H1 (cell line): ENCODE measurements around a stretch of chr18.

GRCh38 chr18:74588882-74589467 lies 8.7 kb upstream of the ZNF407 start:
- RRBS, result no CpG with 5 or more reads among the region's 8 CpGs
CAGE:
- cytosol, long polyA plus RNA, result no peak
- long polyA plus RNA, result no peak
- nucleus, long polyA plus RNA, result no peak

GRCh38 chr18:74905204-74905592 lies 303.7 kb downstream of the PTGR3 start:
- RRBS, result no CpG with 5 or more reads among the region's 14 CpGs
CAGE:
- cytosol, long polyA plus RNA, result no peak
- long polyA plus RNA, result no peak
- nucleus, long polyA plus RNA, result no peak

DNA sequence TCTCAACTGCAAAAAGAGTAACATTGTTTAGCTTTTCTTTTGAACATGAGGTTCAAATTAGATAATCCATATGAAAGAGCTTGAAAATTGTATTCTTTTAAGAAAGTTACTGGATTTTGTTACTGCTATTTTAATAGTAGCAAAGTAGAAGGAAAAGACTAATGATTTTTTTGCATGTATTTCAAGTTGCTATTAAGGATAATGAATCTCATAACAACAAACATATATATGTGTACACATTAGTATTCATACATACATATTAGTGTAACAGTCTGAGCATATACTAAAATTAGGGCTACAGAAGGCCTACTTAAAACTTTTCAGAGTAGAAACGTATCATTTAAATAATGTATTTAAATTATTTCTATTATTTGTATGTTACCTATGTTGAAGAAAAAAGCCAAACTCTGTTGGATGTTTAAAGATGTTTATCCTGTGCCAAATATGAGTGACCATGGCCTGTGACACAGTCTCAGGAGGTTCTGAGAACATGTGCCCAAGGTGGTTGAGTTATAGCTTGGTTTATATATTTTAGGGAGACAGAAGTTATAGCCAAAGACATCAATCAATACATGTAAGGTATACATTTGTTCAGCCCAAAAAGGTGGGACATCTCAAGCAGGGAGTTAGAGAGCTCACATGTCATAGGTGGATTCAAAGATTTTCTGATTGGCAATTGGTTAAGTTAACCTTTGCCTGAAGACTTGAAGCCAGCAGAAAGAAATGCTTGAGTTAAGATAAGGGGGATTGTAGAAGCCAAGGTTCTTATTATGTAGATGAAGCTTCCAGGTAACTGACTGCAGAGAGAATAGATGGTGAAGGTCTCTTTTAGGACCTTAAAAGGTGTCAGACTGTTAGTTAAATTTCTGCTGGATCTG lies 281.1 kb downstream of the PTGR3 start:
- RRBS, result no CpG with 5 or more reads among the region's 1 CpG
CAGE:
- cytosol, long polyA plus RNA, result no peak
- long polyA plus RNA, result no peak
- nucleus, long polyA plus RNA, result no peak

- RRBS, result no CpG with 5 or more reads among the region's 8 CpGs
CAGE:
- cytosol, long polyA plus RNA, result no peak
- long polyA plus RNA, result no peak
- nucleus, long polyA plus RNA, result no peak
These were observed 225.7 kb downstream of the PTGR3 start for GRCh38 chr18:74983060-74983758.

DNA sequence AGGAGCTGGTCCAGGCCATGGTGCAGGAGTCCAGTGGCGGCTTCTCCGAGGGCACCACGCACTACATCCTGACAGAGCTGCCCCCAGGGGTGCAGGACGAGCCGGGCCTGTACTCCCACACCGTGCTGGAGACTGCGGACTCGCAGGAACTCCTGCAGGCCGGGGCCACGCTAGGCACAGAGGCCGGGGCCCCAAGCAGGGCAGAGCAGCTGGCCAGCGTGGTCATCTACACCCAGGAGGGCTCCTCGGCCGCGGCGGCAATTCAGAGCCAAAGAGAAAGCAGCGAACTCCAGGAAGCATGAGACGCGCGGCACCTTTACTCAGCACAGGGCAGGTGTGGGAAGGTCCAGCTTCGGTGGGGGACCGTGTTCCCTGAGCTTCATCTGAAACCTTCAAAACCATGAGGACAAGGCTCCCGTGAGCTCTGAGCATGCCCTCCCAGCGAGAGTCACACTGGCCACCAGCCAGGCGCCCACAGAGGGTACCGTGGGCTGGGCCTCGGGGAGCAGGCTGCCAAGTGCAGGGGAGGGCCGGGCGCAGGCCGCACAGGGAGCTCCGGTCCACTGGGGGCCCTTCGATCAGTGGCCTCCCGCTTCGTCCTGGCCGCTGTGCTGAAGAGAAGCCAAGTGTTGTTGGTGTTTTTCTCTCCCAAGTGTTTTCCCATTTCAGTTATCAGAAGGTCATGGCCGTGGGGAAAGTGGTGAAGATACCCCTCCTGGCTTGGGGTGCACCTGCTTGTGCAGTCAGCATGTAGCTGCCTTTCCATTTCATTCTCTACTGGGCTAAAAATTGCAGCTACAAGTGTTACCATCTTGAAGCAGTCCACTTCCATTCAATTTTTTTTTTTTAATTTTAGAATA lies 144.5 kb downstream of the PTGR3 start:
- RRBS, result 96% methylated on average over 5 of the region's 36 CpGs
CAGE:
- cytosol, long polyA plus RNA, result no peak
- long polyA plus RNA, result no peak
- nucleus, long polyA plus RNA, result no peak

DNA sequence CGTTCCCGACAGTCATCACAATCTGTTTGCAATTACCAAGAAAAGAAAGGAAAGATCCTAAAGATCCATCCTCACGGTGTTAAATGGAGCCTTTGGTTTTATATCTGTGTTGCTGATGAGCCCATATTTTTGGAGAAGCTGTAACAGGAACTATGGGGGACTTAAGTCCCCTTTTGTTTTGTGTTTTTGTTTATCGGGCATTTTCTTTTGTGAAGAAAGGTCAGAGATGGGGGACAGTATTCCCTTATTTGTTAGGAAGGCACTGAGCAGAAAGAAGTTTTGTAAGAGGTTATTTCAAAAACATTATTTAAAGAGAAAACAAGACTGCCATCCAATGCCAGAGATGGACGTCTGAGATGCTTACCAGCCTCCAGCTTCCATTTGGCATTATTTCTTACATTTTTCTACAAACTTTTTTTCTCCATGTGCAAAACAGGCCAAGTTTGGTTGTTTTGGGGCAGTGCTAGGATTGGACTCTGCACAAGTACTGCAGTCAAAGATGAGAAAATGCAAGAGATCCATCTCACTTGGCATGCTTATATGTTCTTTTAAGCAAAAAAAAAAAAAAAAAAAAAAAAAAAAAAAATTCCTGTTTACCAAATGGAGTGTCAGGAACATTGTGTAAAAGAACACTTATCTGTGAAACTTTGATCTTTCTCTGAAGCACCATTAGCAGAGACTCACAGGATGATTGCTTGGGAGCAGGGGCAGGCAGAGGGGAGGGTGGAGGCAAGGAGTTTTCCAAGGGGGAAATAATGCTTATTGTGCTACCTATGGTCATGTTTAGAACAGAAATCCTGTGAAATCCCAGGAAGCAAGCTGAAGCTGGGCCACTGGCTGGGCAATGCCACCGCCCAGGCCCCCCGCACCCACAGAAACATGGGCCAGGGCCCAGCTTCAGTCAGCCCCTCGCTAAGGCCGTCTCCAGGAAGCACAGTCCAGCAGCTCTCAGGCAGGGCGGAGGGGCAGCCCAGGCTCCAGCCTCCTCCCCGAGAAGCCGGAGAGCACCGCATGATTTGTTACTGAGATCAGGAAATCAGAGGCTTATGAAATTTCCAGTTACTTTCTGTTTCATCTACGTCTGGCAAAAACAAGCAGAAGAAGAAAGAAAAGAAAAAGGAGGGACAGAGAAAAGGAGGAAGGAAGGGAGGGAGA lies 229.6 kb downstream of the ZNF516 start:
- RRBS, result no CpG with 5 or more reads among the region's 14 CpGs
CAGE:
- cytosol, long polyA plus RNA, result no peak
- long polyA plus RNA, result no peak
- nucleus, long polyA plus RNA, result no peak

DNA sequence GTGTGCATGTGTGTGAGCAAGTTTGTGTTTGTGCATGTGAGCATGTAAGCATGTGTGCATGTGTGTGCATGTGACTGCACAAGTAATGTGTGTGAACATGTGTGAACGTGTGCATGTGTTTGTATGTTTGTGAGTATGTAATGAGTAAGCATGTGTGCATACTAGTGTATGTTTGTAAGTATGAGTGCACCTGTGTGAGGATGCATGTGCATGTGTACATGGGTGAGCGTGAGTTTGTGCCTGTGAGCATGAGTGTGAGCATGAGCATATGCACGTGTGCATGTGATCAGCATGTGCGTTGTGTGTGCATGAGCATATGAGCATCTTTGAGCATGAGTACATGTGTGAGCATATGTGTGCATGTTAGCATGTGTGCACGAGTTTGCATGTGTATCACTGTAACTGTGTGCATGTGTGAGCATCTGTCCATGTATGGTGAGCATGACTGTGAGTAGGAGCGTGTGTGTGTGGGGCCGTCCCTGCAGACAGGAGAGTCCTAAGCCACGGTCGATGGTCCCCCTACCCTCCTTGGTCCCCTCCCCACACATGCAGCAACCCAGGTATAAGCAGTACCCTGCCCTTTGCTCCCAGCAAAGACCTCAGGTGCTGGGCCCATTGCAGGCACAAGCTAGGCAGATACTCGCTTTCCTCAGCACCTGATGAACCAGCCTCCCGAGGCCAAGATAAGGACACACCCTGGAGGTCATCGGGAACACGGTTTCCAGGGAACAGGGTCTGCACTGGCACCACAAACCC lies 90.4 kb downstream of the ZNF516 start:
- RRBS, result no CpG with 5 or more reads among the region's 13 CpGs
CAGE:
- cytosol, long polyA plus RNA, result no peak
- long polyA plus RNA, result no peak
- nucleus, long polyA plus RNA, result no peak

DNA sequence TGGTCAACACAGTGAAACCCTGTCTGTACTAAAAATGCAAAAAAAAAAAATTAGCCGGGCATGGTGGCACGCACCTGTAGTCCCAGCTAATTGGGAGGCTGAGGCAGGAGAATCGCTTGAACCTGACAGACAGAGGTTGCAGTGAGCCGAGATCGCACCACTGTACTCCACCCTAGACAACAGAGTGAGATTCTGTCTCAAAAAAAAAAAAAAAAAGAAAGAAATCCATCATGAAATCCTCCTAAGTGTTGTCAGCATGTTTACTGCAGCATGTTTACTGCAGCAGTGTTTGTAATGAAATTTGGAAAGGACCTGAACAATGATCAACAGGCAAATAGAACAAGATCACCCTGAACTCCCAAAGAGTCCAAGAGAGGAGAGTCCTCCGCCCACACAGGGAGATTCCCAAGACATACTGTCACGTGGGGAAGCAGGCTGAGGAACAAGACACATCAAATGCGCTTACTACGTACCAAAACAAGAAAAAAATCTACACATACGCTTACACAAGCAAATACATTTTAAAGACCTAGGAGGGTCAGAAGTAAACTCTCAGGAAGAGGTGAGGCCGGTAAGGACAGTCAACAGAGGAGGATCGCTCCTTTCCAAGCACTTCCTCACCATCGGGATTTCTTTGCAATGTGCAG lies 66.7 kb downstream of the ZNF516 start:
- RRBS, result no CpG with 5 or more reads among the region's 13 CpGs
CAGE:
- cytosol, long polyA plus RNA, result no peak
- long polyA plus RNA, result no peak
- nucleus, long polyA plus RNA, result no peak

- RRBS, result no CpG with 5 or more reads among the region's 25 CpGs
CAGE:
- cytosol, long polyA plus RNA, result no peak
- long polyA plus RNA, result no peak
- nucleus, long polyA plus RNA, result no peak
These were observed 11.6 kb downstream of the ZNF516 start for GRCh38 chr18:76483096-76484135.

DNA sequence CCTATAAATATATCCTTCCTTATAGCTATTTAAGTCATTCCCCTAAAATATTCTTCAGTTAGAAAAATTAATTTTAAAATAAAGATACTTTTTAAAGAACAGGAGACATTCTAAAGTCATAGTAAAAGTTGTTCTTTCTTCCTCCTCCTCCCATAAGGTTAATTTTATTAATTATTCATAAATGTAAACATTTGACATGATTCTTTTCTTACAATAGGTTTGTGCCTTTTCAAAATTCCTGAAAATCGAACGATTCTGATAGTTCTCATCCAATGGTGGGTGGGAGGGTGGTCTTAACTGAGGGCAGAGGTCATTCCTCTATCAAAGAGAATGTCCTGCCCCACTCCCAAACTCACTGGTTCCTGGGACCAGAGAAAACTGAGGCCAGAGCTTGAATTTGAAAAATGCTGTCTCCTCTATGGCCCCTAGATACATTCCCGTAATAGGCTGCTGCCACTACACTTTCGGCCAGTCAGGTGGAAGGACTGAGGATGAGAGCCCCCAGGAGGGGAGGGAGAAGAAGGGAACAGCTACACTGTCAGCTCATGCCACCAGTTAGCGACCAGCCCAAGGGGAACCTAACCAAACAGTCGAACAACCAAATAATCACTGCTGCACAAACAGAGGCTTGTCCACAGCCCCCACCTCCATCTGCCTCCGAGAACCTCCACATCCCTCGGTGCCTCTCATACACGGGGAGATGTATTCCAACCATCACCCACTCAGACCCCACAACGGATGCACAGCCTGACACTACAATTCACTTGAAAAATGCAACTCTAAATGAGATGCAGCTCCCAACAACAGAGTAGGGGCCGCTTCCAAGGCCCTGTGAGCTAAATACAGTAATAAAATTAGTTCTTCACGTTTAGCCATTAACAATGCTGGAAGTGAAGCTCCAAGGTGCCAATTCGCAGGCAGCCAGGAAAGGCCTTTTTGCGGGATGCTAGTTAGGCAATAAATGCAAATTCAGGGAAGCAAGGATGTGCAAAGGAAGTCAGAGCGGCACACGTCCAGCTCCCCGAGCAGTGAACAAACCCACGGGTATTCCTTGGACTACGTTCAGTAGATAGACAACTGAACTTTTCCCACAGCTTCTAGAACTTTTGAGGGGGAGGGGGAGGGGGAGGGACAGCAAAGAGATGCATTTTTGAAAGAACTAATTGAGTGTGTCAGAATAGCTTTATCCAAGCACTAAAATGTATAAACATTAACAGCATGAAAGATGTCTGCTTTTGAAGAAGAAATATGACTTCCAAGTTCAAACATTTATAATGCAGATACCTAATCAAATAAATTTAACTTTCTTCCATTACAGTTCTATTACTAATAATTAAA lies 7.2 kb downstream of the ZNF516 start:
- RRBS, result no CpG with 5 or more reads among the region's 19 CpGs
CAGE:
- cytosol, long polyA plus RNA, result no peak
- long polyA plus RNA, result no peak
- nucleus, long polyA plus RNA, result no peak

GRCh38 chr18:76679810-76680647 lies 142.3 kb upstream of the ZNF236 start:
- RRBS, result no CpG with 5 or more reads among the region's 12 CpGs
CAGE:
- cytosol, long polyA plus RNA, result no peak
- long polyA plus RNA, result no peak
- nucleus, long polyA plus RNA, result no peak

DNA sequence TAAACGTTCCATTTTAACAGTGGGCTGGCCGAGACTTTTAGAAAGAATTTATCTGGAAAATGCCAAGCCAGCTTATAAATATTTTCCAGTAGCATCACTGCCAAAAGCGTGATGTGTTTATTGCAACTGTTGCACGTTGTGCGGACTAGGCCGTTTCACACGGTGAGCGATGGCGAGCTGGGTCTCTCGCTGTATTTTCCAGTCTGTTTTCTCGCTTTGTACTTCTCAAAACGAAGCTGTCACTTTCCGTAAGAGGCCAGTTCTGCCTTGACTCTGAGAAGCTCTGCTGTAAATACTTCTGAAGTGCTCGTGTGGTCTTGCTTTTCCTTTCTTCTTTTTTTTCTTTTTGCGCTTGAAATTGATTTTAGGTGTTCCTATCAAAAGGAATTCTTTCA lies 65.0 kb upstream of the ZNF236 start:
- RRBS, result no CpG with 5 or more reads among the region's 15 CpGs
CAGE:
- cytosol, long polyA plus RNA, result no peak
- long polyA plus RNA, result no peak
- nucleus, long polyA plus RNA, result no peak

DNA sequence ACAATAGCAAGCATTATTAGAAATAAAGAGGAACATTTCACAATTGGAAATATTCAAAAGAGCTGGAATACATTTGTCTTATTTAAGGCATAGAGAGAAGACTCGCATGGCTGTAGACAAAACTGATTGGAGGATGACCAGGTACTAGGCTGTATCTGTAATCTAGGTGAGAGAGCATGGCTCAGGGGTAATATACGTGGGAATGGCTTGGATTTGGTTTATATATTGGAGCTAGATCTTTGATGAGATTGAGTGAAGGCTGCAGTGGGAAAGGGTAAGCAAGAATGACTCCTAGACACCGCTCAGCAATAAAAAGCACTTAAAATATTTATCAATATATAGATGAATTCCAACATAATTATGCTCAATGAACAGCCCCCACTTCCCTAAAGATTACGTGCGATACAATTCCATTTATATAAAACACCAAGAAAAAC lies 1.4 kb upstream of the ZNF236 start:
- RRBS, result no CpG with 5 or more reads among the region's 5 CpGs
CAGE:
- cytosol, long polyA plus RNA, result no peak
- long polyA plus RNA, result no peak
- nucleus, long polyA plus RNA, result no peak

- RRBS, result 3% methylated on average over 22 of the region's 58 CpGs
CAGE:
- cytosol, long polyA plus RNA, result no peak
- long polyA plus RNA, result no peak
- nucleus, long polyA plus RNA, result no peak
These were observed 674 bp downstream of the ZNF236 start for GRCh38 chr18:76822943-76823519.

DNA sequence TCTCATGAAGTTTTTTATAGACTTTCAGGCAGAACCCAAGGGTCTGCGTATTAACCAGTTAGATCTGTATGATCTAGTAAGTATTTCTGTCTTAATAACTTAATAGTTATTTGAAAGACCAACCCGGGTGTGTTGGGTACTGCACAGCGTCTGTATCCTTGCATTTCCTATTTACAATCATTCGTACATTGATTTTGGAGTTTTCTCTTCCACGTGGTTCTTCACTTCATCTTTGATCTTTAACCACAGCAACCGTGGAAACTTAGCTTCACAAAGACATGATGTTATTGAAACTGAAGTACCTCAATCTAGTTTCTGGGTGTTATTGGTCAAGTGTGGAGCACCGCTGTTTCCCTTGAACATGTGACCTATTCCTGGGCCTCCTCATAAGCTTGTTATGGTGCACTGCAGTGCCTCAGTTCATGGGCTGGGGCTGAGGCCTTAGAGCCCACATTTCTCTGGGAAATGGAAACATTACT lies 37.0 kb downstream of the ZNF236 start:
- RRBS, result no CpG with 5 or more reads among the region's 7 CpGs
CAGE:
- cytosol, long polyA plus RNA, result no peak
- long polyA plus RNA, result no peak
- nucleus, long polyA plus RNA, result no peak

GRCh38 chr18:76875256-76875884 lies 53.0 kb downstream of the ZNF236 start:
- RRBS, result no CpG with 5 or more reads among the region's 12 CpGs
CAGE:
- cytosol, long polyA plus RNA, result no peak
- long polyA plus RNA, result no peak
- nucleus, long polyA plus RNA, result no peak

- RRBS, result no CpG with 5 or more reads among the region's 16 CpGs
CAGE:
- cytosol, long polyA plus RNA, result no peak
- long polyA plus RNA, result no peak
- nucleus, long polyA plus RNA, result no peak
These were observed 154.7 kb downstream of the ZNF236 start for GRCh38 chr18:76976911-76977700.

- RRBS, result no CpG with 5 or more reads among the region's 3 CpGs
CAGE:
- cytosol, long polyA plus RNA, result no peak
- long polyA plus RNA, result no peak
- nucleus, long polyA plus RNA, result no peak
These were observed 119.8 kb downstream of the MBP start for GRCh38 chr18:77012792-77013124.

DNA sequence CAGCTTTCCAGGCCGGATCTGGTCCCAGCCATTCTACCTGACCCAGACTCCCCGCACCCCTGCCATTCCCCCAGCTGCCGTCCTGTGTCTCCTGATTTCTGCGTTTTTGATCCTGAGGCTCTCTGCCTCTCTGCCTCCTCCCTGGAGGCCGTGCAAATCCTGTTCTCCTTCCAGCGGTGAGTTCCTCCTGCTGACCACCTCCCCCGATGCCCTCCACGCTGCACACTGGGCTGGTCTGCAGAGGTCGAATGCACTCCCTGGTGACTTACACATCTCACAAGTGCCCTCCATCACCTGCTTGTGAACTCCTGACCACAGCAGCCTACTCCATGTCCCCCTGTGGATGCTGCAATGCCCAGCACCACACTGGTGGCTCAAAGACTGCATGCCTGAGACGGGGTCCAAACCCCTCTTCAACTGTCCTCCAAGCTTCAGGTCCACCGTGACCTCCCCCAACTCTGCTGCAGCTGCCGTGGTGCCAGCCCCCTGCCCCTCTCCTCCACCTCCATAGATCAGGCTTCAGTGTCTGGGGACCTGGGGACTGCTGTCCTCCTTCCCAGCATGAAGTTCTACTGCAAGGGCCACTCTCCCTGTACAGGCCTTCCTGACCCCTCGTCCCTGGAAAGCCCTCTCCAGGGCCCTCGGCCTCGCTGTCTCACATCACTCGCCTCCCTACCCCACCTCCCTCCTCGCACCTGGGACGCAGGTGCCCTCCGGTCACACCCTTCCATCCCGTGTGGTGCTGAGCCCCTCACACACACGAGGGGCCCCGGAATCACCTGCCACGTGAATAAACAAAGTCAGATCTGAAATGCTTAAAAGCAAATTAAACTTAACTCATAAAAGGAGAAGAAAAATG lies 88.5 kb downstream of the MBP start:
- RRBS, result 92% methylated on average over 4 of the region's 23 CpGs
CAGE:
- cytosol, long polyA plus RNA, result no peak
- long polyA plus RNA, result no peak
- nucleus, long polyA plus RNA, result no peak

- RRBS, result no CpG with 5 or more reads among the region's 23 CpGs
CAGE:
- cytosol, long polyA plus RNA, result no peak
- long polyA plus RNA, result no peak
- nucleus, long polyA plus RNA, result no peak
These were observed 70.1 kb downstream of the MBP start for GRCh38 chr18:77062153-77063173.